Bile duct (tissue), 1 donor: ENCODE results near the genes MAGI1 and ARL6IP5.

GRCh38 chr3:64685618-64686417 lies 2.0 kb downstream of the ADAMTS9 start:
- PRO-cap = bidirectional peak, plus-strand start at chr3:64686077, minus-strand start at chr3:64685923

- PRO-cap = no peak
These were observed 195.6 kb upstream of the ADAMTS9 start for GRCh38 chr3:64883340-64883773.

GRCh38 chr3:64907913-64908941 lies 220.4 kb upstream of the ADAMTS9 start:
- PRO-cap = no peak

- PRO-cap = no peak
These were observed 300.5 kb upstream of the ADAMTS9 start for GRCh38 chr3:64988097-64988846.

DNA sequence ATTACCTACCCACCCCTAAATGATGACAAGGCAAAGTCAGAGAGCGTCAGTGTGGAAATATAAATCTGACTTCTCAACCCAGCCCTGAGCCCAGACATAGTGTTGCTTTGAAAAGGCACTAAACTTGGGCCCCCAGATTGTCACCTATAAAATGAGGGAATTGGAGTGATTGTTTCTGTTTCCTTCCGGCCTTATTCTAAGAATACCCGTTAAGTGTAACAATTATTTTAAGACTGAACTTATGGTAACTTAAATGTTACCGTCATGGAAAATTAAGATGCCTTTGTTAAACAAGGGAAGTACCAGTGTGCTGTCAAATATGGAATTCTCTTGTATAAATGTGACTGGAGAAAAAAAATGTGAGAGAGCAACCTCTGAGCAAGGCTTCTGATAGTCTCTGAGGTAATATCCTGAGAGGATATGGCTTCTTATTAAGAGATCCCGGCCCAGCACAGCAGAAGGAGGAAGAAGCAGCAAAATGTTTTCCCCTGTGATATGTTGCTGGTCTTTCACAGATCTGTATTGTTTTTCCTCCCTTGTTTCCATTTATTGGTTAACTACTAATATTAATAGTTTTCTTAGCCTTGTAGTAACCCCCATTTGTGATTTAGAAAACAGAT lies 480.7 kb upstream of the ADAMTS9 start:
- PRO-cap = no peak

GRCh38 chr3:65408393-65409148 lies 630.1 kb downstream of the MAGI1 start:
- PRO-cap = no peak

DNA sequence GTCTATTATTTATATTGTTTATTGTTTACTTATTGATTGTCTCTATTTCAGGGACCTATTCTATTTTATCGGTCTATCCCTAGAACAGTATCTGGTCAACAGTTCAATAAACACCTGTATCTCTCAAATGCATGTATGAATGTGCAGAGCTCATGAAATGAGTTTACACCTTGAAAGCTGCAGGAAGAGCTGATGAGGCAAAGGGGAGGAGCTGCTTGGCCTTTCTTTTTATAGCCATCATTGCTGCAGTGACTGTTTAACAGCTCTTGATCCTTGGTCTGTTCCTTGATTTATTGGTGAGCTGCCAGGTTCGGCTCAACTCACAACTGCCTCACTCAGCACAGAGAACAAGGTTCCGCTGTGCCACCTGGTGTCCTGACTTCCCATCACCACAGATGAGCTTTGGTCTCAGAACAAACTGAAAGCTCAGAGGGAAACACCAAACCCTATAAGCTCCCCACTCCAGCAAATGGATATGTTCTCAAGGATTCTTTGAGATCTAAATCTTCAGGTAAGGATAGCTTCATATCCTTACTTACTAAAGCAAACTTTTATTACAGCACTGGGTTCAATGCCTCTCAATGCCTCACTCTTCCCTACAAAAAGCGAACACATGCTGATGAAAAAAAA lies 626.1 kb downstream of the MAGI1 start:
- PRO-cap = no peak

GRCh38 chr3:65591157-65592103 lies 447.3 kb downstream of the MAGI1 start:
- PRO-cap = no peak

DNA sequence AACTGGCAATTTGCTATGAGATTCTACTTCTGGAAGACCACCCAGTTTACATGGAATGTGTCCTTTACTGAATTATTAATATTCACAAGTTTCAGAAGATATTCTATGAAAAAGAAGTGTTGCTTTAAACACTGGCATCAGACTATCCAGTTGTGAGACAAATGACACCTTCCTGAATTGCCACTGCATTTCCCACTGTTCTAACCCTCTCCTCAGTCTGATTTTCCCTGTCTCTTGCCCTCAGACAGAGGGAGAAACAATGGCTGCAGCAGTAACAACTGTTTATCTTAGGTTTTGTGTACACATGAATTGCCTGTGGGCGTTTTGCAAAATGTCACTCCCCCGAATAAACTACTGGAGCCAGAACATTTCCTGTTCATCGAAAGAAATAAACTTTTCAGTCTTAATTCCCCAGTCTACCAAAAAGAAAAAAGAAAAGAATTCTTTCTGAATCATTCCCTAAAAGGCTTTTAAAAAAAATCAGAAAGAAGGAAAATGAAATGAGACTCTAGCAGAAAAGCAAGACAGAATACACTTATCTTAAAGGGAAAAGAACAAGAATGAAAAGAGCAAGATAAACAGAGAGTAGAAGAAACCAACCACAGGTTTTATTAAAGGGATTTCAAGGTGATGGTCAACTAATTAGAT lies 155.1 kb downstream of the MAGI1 start:
- PRO-cap = no peak

GRCh38 chr3:66002453-66002770 lies 36.3 kb downstream of the MAGI1 start:
- PRO-cap = no peak

GRCh38 chr3:66038264-66039151 lies at the start of gene MAGI1:
TSS of gene MAGI1 (minus strand) at chr3:66038918.
- PRO-cap = bidirectional peak, plus-strand start at chr3:66038545, minus-strand start at chr3:66038474; bidirectional peak, plus-strand start at chr3:66038865, minus-strand start at chr3:66038836

GRCh38 chr3:66280376-66280739 lies 59.6 kb downstream of the SLC25A26 start:
- PRO-cap = no peak

- PRO-cap = no peak
These were observed 91.1 kb downstream of the SLC25A26 start for GRCh38 chr3:66311882-66312394.

GRCh38 chr3:66379132-66379551 lies 121.7 kb downstream of the LRIG1 start:
- PRO-cap = no peak

DNA sequence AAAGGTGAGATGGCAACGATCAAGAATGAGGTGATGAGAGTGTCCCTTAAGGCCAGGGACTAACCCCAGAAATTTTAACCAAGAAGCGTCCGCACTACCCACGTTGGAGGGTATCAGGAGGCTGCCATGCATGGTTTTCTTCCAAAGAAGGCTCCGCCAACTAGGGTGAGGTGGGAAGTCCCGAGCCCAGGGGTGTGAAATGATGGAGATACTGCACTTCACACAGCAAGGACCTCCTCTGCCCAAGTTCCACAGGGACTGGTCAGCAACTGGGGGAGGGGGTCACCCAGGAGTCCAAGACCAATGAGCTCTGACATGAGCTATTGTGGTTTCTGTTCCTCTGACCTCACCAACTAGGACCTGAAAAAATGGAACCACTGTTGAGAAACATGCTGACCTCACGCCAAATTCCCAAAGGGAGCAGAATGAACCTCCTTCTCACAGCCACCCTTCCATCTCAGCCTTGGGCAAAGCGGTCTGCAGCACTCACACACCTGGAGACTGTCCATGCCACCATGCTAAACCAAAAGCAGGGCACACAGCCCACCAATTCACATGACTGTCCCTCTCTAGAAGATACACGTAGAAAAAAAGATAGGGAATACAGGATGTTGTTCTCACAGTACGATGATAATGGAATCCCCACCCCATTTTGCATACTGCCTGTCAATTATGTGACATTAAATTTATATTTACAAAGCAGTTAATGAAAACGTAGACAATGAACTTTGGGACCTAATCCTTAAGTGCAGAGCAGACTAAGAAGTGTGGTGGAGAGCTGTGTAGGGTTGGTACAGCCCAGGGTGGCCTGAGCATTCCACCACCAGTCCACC lies 69.3 kb downstream of the LRIG1 start:
- PRO-cap = no peak

DNA sequence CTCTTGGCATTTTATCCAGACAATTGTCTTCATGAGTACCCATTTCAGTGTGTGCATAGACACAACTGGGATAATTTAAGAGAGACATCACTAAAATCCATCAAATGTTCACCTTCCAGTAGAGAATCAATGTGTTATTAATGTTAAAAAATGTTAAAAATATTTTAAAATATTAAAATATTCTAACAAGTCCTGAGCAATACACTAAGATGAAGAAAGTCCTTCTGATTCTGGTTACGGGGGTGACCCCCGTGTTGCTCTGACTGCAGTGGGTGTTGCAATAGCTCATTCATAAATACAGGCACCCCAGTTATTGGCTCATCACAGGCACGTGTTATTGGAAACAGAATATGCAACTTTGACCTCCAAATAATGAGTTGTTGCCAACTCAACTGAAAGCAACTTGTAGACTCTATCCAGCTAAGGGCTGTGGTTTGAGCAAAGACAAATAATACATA lies 87.3 kb upstream of the LRIG1 start:
- PRO-cap = no peak

DNA sequence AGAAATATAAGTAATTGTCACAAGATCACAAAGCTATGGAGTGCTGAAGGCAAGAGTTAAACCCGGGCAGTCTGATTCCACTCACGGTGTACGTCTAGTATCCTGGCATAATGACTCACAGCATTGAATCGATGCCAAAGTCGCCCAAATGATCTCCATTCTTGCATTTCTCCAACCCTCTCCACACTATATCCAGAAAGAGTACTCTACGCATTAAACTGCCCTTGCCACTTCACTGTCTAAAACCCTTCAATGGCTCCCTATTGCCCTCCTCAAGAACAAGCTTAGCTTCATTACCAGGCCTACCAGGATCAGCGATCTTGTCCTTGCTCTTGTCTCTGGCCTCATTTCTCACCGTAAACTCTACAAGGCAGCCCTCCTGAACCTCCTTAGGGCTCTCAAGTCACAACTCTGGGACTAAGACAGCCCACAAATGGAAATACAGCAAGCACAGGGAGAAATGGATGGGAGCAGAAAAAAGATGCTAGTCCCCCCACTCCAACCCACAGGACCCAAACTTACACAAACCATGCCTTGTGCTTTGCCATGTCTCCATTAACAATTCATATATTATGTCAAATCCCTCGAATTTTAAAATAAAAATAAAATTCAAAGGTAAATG lies 7.6 kb downstream of the SUCLG2 start:
- PRO-cap = no peak

- PRO-cap = no peak
These were observed 687 bp upstream of the SUCLG2 start for GRCh38 chr3:67655173-67655425.

DNA sequence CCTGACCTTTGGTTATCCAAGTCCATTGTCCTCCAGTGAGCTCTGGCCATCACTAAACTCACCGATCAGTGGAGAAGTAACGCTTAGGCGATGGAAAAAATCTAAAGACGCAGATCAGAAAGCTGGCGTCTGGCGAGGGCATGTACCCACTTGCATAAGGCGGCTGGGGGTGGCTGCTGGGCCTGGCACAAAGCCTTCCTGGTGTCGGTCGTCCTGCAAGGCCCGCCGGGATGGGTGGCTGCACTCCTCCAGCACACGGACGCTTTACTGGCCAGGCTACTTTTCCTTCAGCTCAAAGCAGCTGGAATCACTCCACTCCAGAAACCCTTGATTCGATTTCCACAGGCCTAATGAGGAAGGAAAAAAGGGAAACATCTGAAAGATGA lies 1.0 kb downstream of the EOGT start:
- PRO-cap = no peak

- PRO-cap = bidirectional peak, plus-strand start at chr3:69085014, minus-strand start at chr3:69084808
These were observed at the start of gene ARL6IP5 for GRCh38 chr3:69084652-69085513. TSS of gene ARL6IP5 (plus strand) at chr3:69084937.